ENCODE results near the genes KCNH4 and CAVIN1.

DNA sequence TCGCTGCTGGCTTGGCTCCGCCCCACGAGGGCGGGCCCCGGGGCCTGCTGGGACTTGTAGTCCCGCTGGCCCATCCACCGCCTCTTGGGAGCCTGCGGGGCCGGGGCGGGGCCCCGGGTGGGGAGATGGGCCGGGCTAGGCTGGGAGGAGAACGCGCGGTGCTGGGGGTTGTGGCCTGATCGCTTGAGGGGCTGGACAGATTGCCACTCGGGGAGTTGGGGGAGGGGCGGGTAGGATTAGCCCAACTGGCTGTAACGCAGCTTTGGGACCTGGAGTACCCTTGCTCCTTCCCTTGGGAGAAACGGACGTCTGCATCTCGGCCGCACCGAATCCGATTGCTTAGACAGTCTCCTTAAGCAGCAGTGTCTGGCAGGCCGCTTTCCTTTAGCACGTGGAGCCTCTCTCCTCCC lies 342 bp upstream of the ACLY start:
- PRO-cap: bidirectional peak, plus-strand start at position 145 of the sequence, minus-strand start outside the sequence

GRCh38 chr17:41965603-41966410 lies 788 bp upstream of the CNP start:
- PRO-cap: no peak

- PRO-cap: bidirectional peak, plus-strand start at chr17:41967387, minus-strand start at chr17:41967258
Measured at GRCh38 chr17:41967204-41968131, 873 bp downstream of the CNP start.

DNA sequence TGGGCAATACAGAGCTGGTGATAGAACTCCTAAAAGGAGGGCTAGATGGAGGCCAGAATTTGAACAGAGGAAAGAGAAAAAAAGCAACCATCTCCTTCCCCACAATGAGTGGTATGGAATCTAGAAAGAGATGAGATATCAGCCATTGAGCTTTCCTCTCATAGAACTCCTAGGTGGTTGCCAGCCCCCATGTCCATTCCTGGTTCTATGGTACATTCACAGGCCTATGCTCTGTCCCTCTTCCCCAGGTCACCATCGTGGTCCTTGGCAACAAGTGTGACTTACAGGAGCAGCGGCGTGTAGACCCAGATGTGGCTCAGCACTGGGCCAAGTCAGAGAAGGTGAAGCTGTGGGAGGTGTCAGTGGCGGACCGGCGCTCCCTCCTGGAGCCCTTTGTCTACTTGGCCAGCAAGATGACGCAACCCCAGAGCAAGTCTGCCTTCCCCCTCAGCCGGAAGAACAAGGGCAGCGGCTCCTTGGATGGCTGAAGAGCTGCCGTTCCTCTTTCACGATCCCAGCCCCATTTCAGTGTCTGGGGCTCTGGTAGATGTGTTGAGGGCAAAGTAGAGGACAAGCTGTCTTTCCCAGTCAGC lies 3.6 kb downstream of the NKIRAS2 start:
- PRO-cap: no peak

- PRO-cap: no peak
Measured at GRCh38 chr17:42024057-42024472, 4.2 kb downstream of the NKIRAS2 start.

GRCh38 chr17:42132074-42132913 lies 9.7 kb downstream of the HSPB9 start:
- PRO-cap: no peak

GRCh38 chr17:42135462-42136124 lies 13.0 kb downstream of the HSPB9 start:
- PRO-cap: no peak

DNA sequence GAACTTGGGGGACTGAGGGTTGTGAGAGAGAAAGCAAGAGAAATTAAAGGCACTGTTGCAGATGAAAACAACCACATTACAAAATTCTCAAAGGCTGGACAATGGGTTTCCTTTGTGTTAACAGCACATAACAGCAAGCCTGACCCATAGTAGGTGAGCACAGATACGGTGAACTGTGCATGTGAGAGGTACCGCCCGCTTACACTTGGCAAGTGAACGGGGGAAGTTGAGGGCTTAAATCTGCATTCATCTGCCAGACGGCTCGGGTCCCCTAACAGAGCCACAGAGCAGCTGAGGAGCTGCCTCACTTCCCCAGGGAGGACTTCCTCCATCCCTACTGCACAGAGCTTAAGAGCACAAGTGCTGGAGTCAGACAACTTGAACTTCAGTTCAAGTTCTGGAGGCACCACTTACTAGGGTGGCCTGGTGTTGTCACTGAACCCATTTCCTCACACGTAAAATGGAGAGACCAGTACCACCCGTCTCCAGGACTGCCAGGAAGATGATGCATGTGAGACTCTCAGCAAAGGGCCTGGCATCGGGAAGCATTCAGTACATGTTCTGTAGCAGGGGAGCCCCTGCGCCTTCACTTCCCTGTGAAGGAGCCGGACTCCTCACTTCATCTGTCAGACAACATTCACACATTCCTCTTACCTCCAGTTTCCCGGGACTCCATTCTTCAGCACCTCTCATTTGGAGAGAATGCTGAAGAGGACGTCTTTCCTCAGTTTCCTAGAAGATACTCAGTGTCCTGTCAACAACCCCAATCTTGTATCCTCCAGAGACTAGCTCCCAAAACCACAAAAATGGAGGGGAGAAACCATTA lies 13.3 kb downstream of the RAB5C start:
- PRO-cap: no peak

GRCh38 chr17:42180776-42181159 lies at the start of gene KCNH4:
Gene KCNH4, minus strand, starts transcription at chr17:42181142.
- PRO-cap: no peak

DNA sequence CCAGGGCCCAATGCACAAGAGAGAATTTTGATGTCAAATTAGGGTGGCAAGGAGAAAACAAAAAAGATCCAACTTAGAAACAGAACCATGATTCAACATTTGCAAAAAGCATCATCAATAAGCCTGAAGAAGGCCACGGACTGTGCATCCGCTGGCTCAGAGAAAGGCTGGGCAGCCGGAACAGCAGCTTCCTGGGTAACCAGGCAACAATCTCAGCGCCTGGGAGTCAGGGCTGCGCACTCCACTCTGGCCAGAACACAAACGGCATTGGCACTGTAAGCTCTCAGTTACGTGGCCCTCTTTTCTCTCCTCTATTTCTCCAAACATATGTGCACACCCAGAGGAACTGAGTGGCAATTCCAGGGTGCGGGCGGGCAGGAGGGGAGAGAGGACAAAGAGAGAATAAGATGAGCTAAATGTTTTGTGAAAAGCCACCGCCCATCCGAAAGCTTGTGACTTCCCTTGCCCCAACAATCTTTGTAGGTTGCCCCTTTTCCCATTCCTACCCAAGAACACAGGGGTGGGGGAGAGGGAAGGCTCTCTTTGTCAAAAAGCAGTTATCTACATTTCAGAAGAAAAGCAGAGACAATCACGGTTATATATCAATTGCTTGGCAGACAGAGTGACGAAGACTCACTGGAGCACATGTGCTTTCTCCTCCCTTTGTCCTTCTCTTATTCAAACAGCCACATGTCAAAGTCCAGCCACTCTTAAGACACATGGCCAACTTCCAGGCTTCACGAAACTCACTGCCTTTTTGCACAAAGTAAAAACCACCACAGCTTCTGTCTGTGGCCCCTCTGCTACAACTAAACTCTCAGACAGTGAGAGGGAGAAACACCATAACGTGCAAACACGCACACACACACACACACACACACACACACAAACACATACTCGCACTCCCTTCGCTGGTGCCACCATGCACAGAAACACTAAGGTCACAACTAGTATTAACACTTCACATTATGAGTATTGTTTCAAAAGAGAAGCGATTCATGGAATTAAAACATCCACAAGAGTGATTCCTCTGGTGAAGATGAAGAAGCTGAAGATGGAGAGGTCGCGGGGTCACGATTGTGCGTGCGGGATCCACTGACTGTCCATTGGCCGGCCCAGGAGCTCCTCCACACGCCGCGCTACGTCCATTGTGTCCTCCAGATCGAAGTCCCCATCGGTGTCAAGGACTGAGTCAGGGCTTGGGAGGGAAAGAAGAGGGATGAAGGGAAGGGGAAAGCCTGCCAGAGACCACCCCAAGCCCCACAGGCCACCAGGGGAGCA lies 6.8 kb upstream of the GHDC start:
- PRO-cap: no peak

DNA sequence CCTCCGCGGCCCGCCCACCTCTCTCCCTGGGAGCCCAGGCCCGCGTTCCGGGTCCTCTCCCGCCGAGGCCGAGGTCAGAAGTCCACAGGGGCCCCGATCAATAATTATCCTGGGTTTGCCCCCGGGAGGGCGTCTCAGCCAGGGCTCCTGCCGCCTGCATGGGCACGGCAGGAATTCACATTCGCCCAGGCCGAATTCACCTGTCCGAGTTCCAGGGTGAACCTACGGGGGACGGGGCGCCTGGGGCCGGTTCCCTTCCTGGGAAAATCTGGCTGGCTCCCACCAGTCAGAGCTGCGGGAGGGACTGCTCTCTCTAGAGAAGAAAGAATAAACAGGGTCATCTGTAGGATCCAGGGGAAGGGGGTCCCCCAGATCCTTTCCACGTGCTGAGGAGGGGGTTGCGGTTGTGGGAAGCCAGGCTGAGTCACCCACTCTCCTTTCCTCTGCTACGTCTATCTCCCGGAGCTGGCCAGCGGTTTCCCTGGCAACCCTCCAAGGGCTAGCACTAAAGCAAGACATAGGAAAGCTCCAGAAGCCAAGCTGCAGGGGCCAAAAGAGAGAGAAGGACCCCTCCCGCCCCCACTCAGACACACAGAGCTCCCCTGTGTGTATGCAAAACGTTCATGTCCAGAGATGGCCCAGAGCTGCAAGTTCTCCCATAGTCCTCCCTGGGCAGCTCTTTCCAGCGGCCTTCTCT lies 727 bp upstream of the STAT5B start:
- PRO-cap: no peak

DNA sequence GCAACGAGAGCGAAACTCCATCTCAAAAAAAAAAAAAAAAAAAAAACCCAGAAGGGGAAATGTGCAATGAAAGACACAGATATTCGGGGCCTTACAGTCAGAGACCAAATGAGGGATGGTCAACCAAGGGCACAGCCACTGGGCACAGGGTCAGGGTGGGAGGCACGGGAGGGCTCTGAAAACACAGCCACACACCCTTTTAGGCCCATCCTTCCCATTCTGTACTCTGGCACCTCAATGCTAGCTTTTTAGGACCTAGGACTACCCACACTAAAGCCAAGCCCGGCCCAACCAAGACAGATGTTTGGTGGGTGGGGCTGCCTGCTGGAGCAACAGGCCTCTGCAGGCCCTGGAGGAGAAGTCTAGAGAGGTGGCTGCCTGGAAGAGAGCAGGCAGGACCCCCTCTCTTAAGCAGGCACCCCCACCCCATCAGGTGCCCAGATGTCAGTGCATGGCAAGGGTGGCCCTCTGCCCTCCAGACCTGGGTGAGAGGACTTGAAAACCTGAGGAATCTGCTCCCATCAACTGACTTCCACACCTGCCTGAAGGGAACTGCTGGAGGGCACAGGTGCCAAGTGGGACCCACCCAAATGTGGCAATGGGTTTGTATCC lies 2.0 kb upstream of the STAT5A start:
- PRO-cap: no peak

- PRO-cap: no peak
Measured at GRCh38 chr17:42301092-42301503, 12.8 kb downstream of the STAT5A start.

DNA sequence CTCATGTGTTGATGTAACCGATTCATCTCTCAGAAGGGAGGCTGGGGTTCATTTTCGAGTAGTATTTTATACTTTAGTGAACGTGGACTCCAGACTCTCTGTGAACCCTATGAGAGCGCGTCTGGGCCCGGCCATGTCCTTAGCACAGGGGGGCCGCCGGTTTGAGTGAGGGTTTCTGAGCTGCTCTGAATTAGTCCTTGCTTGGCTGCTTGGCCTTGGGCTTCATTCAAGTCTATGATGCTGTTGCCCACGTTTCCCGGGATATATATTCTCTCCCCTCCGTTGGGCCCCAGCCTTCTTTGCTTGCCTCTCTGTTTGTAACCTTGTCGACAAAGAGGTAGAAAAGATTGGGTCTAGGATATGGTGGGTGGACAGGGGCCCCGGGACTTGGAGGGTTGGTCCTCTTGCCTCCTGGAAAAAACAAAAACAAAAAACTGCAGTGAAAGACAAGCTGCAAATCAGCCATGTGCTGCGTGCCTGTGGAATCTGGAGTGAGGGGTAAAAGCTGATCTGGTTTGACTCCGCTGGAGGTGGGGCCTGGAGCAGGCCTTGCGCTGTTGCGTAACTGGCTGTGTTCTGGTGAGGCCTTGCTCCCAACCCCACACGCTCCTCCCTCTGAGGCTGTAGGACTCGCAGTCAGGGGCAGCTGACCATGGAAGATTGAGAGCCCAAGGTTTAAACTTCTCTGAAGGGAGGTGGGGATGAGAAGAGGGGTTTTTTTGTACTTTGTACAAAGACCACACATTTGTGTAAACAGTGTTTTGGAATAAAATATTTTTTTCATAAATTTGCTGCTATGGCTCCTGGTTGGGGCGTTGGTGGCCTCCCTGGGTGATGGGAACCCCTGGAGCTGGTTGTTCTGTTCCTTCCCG lies 23.1 kb downstream of the STAT5A start:
- PRO-cap: no peak

GRCh38 chr17:42313632-42314113 lies 25.4 kb downstream of the STAT5A start:
- PRO-cap: no peak

- PRO-cap: unidirectional peak, plus-strand start at chr17:42319845
Measured at GRCh38 chr17:42319591-42320462, 31.5 kb downstream of the STAT5A start.

- PRO-cap: no peak
Measured at GRCh38 chr17:42363582-42364205, 24.5 kb downstream of the STAT3 start.

- PRO-cap: no peak
Measured at GRCh38 chr17:42398455-42398886, 10.2 kb upstream of the STAT3 start.

- PRO-cap: no peak
Measured at GRCh38 chr17:42407945-42408572, 15.0 kb downstream of the CAVIN1 start.

GRCh38 chr17:42423044-42423627 lies at the start of gene CAVIN1:
Gene CAVIN1, minus strand, starts transcription at chr17:42423256.
- PRO-cap: no peak